ENCODE measurements around a stretch of chr7.

DNA sequence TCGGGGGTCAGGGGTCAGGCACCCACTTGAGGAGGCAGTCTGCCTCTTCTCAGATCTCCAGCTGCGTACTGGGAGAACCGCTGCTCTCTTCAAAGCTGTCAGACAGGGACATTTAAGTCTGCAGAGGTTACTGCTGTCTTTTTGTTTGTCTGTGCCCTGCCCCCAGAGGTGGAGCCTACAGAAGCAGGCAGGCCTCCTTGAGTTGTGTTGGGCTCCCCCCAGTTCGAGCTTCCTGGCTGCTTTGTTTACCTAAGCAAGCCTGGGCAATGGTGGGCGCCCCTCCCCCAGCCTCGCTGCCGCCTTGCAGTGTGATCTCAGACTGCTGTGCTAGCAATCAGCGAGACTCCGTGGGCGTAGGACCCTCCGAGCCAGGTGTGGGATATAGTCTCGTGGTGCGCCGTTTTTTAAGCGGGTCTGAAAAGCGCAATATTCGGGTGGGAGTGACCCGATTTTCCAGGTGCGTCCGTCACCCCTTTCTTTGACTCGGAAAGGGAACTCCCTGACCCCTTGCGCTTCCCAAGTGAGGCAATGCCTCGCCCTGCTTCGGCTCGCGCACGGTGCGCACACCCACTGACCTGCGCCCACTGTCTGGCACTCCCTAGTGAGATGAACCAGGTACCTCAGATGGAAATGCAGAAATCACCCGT is 378.2 kb upstream of the BMPER start:
- RRBS = no CpG with 5 or more reads among the region's 30 CpGs

- RRBS = no CpG with 5 or more reads among the region's 14 CpGs
Observed at GRCh38 chr7:34821953-34822394, 164.0 kb downstream of the NPSR1 start.

GRCh38 chr7:34991923-34992193 is 45.4 kb downstream of the DPY19L1 start:
- RRBS = no CpG with 5 or more reads among the region's 8 CpGs

DNA sequence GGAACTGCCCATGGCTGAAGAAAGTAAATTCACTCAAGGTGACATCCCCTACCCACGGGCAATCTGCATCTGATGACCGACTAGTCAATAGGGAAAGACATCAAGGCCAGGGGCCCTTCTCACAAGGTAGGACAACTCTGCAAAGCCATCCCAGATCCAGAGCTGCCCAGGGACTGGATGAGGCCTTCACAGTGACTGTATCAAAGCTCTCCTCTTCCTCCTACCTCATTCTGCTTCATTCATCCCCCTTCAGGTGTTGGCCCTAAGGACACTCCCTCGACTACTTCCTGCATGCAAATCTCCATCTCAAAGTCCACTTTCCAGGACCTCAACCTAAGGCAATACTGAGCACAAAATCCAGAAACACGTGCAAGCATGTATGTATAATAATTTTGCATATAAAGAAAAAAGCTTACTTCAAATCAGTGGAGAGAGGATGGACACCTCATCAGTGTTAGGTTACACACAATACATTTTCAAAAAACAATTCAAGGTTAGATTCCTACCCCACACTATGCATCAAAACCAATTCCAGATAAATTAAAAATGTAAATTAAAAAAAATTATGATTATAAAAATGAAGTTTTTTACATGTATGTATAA is 25.1 kb downstream of the DPY19L1 start:
- RRBS = no CpG with 5 or more reads among the region's 4 CpGs

- RRBS = 95% methylated on average over 3 of the region's 34 CpGs
Observed at GRCh38 chr7:35186746-35187430, 67.0 kb downstream of the TBX20 start.

GRCh38 chr7:35339641-35339840 is 85.6 kb upstream of the TBX20 start:
- RRBS = no CpG with 5 or more reads among the region's 5 CpGs

DNA sequence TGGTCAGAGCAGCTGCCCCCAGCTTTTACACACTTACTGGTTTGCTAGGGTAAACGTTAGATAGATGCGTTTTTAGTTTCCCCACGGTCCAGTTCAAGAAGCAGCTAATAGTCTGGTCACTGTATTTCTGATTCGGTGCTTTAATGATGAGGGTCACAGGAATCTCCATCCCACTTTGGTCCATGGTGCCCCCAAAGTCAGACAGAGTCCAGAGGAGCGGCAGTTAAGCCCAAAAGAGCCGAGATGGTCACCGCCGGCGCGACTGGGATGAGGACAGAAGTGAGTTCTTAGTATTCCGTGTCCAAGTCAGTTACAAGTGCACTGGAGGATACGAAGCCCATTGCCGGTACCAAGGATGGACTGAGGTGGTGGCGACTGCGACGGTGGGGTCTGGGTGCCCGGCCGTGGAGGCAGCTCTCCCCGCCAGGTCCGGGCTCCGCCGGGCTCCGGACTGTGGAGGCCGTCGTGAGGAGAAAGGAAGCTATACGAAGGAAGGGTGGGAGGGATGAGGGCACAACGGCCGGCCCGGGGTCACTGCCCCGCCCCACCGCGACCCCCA is 709 bp downstream of the HERPUD2 start:
- RRBS = 31% methylated on average over 12 of the region's 32 CpGs

GRCh38 chr7:36126767-36127068 is 26.3 kb upstream of the EEPD1 start:
- RRBS = no CpG with 5 or more reads among the region's 4 CpGs

GRCh38 chr7:36155660-36156645 is 2.9 kb downstream of the EEPD1 start:
- RRBS = no CpG with 5 or more reads among the region's 15 CpGs

DNA sequence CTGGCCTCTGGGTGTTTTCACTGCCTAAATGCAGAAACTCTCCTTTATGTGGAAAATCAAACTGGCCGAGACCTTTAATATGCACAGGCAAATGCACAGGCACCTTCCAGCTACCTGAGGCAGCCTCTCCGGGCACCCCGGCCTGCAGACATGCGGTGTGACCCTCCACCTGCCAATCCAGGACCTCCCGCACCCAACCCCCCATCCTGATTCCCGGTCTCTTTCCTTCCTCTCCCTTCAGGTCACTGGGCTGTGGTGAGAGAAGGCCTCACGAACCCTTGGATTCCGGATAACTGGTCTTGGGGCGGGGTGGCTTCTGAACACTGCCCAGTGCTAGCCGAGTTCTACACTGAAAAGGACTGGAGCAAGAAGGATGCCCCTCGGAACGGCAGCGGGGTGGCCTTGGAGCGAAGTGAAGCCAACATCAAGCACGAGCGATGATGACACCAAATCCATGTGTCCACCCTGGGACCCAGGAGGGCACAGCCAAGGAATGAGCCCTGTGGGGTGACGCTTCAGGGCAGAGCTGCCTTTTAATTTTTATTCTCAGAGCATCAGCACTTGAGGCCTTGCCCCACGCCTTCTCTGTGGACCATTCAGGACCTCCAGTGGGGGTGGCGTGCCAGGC is 68.2 kb downstream of the MATCAP2 start:
- RRBS = 97% methylated on average over 6 of the region's 19 CpGs

DNA sequence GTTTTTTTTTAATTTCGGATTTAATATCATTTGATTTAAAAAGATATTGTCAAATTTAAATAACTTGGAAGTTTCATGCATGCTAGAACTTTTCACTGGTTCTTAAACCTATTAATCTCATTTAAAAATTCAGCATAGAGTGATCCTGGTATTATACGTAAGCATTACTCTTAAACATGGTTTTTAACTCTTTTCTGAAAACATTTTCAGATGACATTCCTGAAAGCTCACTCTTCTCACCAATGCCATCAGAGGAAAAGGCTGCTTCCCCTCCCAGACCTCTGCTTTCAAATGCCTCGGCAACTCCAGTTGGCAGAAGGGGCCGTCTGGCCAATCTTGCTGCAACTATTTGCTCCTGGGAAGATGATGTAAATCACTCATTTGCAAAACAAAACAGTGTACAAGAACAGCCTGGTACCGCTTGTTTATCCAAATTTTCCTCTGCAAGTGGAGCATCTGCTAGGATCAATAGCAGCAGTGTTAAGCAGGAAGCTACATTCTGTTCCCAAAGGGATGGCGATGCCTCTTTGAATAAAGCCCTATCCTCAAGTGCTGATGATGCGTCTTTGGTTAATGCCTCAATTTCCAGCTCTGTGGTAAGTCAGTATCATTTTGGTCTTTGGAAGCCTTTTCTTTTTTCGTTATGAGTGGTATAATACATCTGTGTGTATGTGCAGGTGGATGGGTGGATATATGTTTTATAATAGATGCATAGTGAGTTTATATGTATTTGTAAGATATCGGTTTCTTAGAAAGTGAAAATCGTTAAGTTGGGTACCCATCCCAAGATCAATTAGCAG is 16.5 kb downstream of the ANLN start:
- RRBS = no CpG with 5 or more reads among the region's 10 CpGs

- RRBS = no CpG with 5 or more reads among the region's 4 CpGs
Observed at GRCh38 chr7:36661199-36661933, 62.9 kb downstream of the AOAH start.

GRCh38 chr7:36780722-36781526 is 56.6 kb upstream of the AOAH start:
- RRBS = no CpG with 5 or more reads among the region's 4 CpGs

GRCh38 chr7:36790205-36790779 is 66.0 kb upstream of the AOAH start:
- RRBS = no CpG with 5 or more reads among the region's 12 CpGs

DNA sequence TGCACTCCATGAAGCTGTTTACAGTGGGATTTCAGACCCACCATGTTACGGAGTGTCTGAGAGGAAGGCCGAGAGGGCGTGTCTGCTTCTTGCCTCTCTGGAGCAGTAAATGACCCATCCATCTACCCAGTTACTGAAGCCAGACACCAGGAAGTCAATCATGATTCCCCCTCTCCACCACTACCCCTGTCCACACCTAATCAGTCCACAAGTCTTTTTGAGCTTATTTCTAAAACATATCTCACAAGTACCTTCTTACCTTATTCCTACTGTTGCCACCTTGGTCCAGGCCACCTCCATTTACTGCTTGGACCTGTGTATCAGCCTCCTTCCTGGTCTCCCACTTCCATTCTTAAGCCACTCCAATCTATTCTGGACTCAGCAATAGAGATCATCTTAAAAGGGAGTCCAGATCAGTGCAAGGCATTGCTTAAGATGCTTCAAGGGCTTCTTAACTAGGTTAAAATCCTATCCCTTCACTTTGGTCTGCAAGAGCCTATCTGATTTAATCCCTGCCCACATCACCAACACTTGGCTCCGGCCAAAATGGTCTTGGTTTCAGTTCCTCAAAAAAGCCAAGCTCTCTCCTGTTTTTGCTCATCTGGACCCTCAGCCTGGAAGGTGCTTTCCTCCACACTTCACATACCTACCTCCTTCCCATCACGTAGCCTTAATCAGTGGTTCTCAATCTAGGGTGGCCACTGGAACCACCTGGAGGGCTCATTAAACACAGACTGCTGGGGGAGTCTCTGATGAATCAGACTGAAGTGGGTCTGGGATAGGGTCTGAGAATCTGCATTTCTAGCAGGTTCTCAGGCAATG is 226.7 kb upstream of the AOAH start:
- RRBS = no CpG with 5 or more reads among the region's 5 CpGs

DNA sequence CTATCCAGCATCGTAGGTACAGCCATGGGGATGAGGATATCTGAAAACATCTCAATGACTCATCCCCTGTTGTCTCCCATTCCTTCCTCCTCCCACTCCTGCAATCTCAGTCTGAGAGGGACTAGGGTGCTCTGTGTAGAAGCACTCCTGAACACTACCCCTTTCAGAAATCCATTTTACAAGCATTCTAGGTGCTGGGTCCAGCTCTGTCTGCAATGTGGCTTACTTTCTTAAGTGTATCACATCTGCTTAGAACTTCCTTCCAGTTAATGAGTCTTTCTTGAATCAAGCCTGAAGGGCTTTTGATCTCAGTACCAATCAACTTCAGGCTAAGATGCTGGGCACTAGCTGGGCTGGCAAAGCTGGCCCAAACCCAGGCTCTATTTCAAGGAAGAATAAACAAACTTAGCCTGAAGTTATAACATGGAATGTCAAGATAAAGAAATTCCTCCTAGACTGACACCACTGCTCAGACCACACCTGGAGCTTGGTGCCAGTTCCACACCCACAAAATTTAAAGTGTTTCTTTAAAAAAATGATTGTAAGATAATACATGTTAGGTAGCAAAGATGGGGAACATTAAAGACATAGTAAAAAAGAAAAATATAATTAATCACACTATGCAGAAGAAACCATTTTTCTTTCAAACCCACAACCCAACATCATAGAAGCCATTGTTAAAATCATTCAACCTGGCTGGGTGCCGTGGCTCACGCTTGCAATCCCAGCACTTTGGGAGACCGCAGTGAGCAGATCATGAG is 270.4 kb upstream of the AOAH start:
- RRBS = no CpG with 5 or more reads among the region's 4 CpGs

DNA sequence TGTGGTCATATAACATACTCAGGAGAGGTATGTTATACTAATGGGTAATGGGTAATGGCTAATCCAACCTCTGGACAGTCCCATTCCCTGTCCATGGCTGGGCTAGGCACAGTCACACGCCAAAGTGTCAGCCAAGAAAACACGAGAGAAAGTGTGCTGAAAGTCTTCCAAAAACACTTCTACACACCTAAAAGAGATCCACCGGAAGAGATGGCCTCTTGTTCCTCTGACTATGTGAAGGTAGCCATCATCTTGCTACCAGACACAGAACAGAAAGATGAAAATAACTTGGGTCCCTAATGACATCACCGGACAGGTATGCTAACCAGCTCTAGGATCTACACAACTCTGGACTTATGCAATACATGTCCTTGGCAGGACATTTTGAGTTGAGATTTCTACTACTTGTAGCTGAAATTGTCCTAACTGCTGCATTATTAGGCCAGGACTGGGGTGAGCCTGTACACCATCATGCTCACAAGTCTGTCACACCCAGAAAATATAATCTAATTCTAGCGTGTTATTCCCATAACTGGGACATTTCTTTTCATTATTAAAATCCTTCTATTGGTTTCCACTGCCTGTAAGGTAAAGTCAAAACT is 358.7 kb downstream of the ELMO1 start:
- RRBS = 88% methylated on average over 2 of the region's 5 CpGs

DNA sequence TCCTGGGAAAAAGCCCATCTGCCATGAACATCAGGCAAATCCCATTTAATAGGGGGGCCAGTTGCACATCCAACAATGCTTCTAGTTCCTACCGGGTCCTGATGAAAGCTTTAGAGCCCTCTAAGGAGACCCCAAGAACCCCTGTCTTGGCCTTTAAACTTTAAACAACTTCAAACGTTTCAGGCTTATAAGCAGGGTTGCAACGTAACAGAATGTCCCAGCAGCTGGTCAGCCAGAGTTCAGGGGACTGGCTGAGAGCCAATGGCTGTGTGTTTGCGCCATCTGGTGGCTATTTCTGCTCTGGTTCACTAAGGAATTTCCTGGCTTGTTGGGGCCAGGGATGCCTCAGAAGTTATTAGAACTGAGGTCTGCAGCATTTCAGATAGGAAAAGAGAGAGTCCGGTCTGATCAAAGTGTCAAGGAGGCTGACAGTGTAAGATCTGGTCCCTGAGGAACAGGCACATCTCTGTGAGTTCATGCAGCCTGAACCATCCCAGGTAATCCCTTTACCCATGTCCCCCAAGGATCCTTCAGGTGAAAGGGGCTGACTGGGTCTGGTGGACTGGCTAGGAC is 247.1 kb downstream of the ELMO1 start:
- RRBS = no CpG with 5 or more reads among the region's 5 CpGs